Foreskin keratinocyte (primary cell): ENCODE measurements around the gene RNF113B.

DNA sequence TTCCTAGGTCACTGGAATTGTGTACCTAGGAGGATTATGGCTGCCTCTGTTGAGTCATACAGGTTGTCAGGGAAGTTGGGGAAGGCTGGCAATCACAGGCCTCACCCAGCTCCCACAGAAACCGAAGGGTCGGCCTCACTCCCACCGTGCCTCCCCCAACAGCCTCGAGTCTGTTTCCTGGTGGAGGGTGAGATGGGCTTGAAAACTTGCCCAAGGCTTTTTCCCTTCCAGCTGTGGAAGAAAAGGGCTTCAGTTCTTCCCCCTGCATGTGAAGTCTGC lies 60.2 kb upstream of the CLDN10 start:
- RAMPAGE, total RNA = no peak

- RAMPAGE, total RNA = no peak
These were observed 128.6 kb downstream of the HS6ST3 start for GRCh38 chr13:96218509-96218890.

GRCh38 chr13:97190944-97191471 lies 31.1 kb upstream of the MBNL2 start:
- RAMPAGE, total RNA = no peak

- RAMPAGE, total RNA = no peak
These were observed 2.0 kb downstream of the MBNL2 start for GRCh38 chr13:97223988-97224742.

GRCh38 chr13:97257634-97258504 lies 35.7 kb downstream of the MBNL2 start:
- RAMPAGE, total RNA = no peak

- RAMPAGE, total RNA = no peak
These were observed 52.8 kb downstream of the MBNL2 start for GRCh38 chr13:97274689-97275512.

- RAMPAGE, total RNA = no peak
These were observed 94.6 kb upstream of the RAP2A start for GRCh38 chr13:97339086-97340023.

- RAMPAGE, total RNA = no peak
These were observed 73.0 kb upstream of the RAP2A start for GRCh38 chr13:97360976-97361331.

DNA sequence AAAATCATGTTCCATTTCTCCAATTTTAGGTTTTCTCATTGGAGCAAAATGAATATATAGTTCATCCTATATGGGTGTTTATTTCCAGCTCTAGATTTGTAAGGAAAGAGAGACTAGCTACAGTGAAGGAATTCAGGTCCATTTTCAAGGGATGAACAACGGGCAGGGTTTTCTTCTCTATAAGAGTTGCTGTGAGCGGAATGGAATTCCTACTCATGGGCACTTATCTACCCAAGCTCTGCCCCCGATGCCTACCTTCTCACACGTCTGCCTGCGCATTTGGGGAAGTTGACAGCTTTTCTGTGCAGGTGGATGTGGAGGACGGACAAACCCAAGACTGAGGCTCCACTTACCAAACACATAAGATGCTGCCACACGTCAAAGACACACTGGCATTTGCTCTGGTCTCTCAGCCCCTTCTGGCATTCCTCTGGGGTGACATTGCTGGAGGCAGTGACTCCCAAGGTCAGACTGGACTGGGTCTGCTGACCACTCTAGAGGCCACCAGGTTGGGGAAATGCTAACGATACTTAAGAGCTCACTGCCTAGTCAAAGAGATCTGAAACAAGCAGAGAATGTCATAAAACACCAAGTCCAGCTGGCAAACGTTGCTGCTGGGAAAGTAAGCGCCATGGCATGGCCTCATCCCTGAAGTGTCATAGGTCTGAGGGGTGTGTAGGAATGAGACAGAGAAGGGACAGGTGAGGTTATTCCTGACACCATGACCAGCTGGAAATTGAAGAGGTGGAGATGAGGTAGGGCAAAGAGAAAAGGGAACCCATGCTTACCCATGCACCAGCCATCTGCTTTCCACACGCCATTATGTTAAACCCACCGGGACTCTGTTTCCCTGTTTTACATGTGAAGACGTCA lies 59.0 kb upstream of the RAP2A start:
- RAMPAGE, total RNA = no peak

DNA sequence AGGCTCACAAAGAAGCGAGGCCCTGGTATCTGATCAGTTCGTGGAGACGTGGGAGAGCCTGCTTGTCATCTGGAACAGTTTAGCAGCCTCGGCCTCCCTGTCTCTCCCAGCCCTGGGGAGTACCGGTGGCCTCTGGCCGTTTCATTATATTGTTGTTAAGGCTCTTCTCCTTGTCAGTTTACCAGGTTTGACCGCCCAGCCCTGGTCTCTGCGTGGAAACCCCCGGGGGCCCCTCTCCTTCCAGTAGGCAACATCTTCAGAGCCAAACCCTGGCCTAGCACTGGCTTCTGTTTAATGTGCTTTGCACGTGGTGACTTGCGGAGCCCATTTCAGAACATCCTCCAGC lies 1.4 kb downstream of the FARP1 start:
- RAMPAGE, total RNA = no peak

DNA sequence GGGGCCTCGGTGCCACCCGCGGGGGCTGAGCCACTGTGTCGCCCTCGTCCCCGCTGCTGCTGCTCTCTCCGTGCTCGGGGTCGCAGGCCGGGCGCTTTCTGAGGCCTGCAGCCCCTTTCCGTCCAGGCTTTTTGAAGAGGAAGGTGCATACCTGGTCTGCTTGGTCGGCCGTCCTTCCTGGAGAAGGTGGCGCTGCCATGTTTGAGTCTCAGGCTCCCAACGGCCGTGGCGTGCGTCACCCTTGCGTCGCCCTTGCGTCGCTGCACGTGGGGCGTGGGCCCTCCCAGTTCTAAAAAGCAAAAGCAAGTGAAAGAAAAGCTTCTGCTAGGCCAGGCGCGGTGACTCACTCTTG lies at the start of gene RNF113B:
Gene RNF113B (minus strand): TSS at position 232 of the 352 bp plus-strand sequence.
- RAMPAGE, total RNA = no peak

- RAMPAGE, total RNA = no peak
These were observed 62.8 kb upstream of the RNF113B start for GRCh38 chr13:98239563-98240520.

DNA sequence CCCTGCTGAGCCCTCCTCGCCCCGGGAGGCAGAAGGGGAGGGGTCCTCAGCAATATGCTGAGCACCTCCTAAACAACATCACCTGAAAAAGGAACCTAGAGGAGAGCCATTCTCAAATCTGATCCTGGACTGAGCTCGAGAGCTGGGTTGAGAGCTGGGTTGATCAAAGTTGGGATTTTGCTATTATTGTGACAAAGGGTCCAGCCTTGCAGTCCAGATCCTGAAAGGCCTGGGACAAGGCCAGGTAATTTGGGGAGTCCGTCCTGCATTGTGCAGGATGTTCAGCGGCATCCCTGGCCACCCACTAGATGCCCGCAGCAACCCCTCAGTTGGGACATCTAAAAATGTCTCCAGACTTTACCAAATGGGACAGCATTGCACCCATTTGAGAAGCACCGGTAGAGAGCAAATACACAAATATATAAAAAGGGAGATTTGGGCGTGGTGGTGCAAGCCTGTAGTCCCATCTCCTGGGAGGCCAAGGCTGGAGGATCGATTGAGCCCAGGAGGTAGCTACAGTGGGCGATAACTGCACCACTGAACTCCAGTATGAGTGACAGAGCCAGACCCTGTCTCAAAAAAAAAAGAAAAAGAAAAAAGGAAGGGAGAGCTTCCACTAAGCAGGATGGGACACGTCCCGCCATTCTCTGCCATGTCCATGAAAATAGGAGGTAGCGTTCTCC lies 129.5 kb downstream of the STK24 start:
- RAMPAGE, total RNA = no peak

DNA sequence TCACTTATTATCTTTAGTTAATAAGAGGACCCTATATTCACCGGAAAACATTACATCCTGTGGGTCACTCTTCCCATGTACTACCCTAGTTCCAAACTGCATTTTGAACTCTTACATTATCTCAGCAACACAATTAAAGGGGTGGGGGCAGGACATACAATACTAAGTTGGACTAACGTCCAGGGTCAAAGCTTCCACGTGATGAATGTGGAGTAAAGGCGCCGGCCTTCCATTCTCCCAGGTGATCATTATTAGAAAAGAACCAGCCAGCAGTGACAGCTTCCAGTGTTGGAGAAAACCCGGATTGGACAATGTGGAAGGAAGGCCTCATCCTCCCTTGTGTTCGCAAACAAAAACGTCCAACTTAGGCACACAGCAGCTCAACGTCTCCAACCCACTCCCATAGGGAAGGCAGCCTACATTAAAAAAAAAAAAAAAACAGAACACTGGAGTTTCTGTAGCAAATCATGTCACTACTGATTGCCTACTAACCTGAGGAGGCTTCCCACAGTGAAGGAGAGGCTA lies 86.4 kb downstream of the STK24 start:
- RAMPAGE, total RNA = no peak

DNA sequence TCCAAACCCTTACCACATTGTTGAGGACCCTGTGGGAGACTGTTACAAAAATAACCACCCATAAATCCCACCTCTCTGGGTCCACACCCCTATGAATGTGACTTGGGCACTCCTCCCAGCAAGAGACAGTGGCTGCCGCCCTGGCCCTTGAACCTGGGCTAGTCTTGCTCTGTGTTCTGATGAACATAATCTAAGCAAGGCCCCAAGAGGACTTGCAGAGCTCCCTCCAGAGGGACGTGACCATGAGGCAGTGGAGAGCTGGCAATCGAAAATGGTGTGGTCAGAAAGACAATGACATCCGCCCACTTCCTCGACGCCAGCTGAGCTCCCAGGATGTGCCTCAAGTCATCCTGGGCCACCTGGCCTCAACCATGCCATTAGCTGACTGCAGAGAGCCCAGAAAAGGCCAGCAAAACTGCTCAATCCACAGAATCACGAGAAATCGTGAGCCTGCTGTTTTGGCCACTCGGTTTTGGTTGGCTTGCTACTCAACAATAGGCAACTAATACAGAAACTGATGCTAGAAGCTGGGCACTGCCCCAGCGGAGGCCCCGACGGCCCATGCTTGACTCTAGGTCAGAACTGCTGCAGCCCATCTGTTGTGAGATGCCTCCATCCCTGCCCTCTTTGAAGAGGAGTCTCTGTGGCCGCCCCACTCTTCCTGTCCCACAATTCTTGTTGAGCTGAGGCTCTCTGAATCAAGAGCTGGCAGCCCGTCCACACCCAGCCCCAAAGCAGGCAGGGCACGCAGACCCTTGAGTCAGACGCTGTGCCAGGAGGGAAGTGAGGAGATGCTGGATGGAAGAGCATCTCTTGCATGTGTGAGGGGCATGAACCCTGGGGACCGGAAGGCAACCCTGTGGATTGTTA lies 53.3 kb downstream of the STK24 start:
- RAMPAGE, total RNA = no peak

DNA sequence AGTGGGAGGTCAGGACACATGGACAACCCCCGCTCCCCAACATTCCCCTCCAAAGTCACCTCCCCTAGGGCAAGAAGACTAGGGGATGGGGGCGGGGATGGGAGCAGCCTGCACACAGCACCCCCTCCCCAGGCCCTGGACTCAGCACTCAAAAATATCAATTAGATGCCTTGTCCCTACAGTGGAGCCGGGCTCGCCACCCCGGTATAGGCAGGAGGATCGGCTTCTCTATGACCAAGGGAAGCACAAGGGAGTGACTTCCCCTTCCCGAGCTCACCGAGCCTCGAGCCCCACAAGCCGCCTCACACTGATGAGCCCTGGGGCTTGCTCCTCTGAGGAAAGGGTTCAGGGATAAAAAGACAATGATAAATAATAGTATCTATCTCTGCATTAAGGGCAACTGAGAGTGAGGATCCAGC lies 51.5 kb downstream of the STK24 start:
- RAMPAGE, total RNA = no peak

DNA sequence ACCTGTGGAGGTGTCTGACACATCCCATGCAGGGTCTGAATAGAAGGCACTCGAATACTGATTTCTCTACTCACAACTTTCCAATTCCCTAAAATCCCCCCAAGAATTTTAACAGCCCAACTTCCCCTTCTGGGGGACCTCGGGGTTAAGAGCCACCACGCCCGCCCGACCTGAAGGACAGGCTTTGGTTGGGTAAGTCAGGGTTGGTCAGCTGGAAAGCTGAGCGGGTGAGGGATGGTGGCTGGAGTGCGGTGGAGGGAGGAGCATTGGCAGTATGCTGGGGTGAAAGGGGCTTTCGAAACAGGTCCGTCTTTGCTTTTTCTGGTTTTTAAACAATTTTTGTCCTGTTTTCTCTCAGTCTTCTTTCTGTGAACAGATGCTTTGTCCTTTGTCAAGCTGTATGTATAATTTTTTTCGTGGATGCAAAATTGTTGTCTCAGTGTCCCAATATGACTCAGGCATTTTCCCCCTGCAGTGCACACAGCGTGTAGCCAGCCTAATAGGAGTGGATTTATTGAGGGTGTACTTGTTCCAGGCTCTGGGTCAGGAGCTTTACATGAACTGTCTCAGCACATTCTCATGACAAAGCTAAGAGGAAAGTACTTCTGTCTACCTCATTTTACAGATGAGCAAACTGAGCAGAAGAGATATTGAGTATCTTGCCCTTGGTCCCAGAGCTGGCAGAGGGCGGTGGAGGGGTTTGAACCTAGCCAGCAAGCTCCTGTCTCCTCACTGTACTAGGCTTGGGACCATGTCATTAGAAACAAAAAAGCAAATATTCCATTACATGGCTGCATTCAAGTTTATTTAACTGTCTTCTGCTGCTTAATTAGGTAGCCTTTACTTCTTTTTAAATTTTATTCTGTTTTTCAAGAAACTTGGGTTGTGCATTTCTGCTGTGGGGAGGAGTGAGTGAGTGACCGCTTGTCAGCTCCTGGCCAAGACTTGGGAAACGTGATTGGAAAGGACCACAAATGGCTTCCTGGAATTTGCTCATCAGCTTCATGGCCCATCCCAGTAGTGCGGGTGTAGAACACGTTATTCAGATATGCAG lies 50.8 kb downstream of the STK24 start:
- RAMPAGE, total RNA = no peak

- RAMPAGE, total RNA = no peak
These were observed 29.3 kb downstream of the STK24 start for GRCh38 chr13:98547400-98548228.

DNA sequence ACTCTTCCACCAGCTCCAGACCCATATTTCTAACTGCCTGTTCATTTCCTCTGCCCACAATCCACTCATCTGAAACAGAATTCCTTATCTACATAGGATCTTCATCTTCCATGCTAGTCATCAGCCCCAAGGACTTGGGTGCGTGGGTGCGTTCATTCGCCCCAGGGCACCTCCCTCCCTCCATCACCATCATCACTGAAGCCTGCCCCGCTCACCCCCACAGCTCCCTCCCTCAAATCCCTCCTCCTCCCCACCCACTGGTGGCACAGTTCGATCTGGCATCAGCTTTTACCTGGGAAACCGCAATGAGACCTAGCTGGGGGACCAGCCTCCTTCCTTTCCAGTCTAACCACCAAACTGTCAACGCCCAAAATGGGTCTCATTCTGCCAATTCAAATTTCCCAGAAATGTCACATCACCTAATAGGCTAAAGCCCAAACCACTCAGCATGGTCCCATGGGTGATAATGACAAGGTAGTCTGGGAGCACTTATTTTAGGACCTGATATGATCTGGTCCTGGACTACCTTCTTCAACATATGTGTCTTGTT lies 19.6 kb downstream of the STK24 start:
- RAMPAGE, total RNA = no peak

GRCh38 chr13:98566197-98566477 lies 10.8 kb downstream of the STK24 start:
- RAMPAGE, total RNA = no peak